A375 (cell line): ENCODE results near the genes EDC4, DUS2, NFATC3 and SLC7A6OS.

GRCh38 chr16:67610726-67611729 is 33.9 kb upstream of the CARMIL2 start:
- RAMPAGE, long total RNA: no peak

DNA sequence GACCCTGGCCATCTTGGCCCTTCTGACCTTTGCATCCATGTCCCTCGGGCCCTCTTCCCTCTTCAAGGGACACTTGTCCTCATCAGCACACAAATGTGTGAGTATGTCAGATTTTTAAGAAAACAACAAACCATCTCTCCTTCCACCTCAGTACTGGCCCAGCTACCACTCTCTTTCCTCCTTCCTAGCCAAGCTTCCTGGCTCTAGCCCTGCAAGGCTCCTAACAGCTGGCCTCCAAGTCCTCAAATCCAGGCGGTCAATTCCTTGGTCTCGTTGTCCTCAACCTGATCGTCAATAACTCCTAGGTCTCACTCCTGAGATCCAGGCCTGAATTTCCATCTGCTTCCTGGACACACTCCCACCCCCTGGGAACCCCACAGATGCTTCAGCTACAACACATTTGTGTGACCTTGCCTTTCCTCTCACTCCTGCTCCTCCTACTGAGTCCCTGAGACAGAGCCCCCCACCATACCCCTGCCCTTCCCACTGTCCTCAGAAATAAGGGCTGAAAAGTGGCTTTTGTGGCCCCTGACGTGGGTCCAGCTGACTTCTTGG is 2.4 kb downstream of the ENKD1 start:
- RAMPAGE, long total RNA: no peak

- RAMPAGE, long total RNA: no peak
Observed at GRCh38 chr16:67860979-67861499, 11.8 kb upstream of the EDC4 start.

GRCh38 chr16:67872416-67873484 is at the start of gene EDC4:
TSS of gene EDC4 (plus strand) at chr16:67873052.
- RAMPAGE, long total RNA: no peak

DNA sequence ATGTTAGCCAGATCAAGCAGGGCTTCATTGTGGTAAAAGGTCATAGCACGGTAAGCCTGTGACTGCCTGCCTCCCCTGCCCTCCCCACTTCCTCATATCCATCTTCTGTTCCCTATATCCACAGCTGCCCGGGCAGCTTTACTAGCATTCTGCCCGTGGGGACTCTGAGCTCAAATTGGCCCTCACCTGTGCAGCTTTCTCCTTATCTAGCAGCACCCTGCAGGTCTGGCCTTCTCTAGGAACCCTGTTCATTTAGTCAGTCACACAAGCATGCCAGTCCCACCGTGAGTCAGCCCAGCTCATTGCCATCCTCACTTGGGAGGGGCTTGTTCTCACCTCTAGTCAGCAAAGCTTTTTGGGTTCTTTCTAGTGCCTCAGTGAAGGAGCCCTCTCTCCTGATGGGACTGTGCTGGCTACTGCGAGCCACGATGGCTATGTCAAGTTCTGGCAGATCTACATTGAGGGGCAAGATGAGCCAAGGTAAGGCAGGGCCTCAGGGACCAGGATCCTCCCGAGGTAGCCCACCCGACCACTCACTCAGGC is 5.0 kb downstream of the EDC4 start:
- RAMPAGE, long total RNA: no peak

DNA sequence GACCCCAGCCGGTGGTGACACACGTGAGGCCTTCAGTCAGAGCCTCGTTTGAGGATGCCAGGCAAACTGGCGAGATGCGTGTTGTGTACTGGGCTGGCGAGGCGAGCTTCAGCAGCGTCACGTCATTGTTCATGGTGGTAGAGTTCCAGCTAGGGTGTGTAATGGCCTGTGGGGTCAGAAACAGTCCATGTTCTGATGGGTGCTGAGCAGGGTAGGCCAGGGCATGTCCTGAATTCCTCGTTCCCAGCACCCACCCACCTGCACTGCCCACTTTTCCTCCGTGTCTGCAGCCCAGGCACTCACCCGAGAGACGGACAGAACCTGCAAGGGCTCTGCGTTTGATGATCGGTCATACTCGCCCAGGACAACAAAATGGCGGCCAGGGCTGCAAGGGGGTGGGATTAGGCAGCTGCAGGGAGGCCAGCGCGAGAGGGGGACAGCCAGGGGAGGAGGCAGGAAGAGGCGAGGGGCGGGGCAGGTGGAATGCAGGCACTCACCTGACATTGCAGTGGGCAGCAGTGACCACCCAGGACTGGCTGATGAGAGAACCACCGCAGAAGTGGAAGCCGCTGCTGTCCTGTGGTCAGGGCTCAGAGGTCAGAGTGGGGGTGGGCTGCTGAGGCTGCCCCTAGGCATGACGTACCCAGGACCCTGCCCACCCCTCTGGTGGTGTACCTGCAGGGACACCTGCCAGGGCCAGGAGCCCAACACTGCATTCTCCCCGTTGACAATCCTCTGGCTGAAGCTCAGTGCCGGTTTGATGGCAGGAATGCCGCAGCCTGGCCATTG is 1.0 kb downstream of the CTRL start:
- RAMPAGE, long total RNA: no peak

- RAMPAGE, long total RNA: no peak
Observed at GRCh38 chr16:67966233-67966674, 2.2 kb downstream of the SLC12A4 start.

GRCh38 chr16:67995888-67996197 is 3.4 kb downstream of the DPEP2 start:
- RAMPAGE, long total RNA: no peak

DNA sequence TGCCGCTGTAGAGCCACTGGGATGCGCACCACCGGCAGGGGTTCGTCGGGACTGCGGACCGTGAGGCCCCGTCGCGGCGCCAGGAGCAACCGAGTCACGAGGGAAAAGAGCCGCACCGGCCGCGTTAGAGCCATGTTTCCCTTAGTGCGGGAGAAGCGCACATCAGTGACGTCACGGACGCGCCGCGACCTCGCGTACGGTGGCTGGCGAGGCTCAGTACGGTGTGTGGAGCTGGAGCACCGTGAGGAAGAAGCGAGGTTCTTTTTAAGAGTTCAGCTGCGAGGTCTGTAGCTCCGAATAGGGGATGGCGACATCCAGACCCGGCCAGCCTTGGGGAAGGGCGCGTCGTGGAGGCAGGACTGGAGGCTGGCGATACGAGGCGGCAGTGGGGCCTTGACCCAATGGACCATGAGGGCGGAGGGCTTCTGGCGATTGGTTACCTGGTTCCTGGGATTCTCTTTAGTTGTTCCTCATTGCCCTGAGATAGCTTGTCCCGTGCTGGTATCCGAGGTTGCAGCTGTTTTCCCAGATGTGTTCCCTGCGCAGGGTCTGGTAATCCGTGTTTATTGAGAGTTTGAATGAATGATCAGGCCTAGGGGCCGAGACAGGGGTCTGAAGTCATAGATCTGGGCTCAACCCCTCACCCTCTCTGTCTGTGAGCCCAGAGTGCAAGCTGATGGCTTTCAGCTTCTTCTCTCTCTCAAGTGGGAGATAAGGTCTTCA is at the start of gene DUS2:
TSS of gene DUS2 (plus strand) at position 216 of the 723 bp plus-strand sequence.
- RAMPAGE, long total RNA: no peak

DNA sequence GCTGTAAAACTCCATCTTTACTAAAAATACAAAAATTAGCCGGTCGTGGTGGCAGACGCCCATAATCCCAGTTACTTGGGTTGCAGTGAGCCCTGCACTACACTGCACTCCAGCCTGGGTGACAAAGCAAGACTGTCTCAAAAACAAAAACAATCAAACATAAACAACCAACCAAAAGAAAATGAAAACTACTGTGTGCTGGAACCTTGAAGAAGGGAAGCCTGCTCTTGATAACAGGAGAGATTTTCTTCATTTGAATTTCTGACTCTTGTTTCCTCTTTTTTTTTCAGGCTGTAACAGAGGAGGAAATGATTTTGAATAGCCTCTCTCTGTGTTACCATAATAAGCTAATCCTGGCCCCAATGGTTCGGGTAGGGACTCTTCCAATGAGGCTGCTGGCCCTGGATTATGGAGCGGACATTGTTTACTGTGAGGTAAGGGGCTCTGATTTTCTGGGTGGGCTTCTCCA is 14.7 kb downstream of the DUS2 start:
- RAMPAGE, long total RNA: no peak

GRCh38 chr16:68078324-68079147 is 6.6 kb upstream of the NFATC3 start:
- RAMPAGE, long total RNA: no peak

- RAMPAGE, long total RNA: no peak
Observed at GRCh38 chr16:68085288-68086171, at the start of gene NFATC3. TSS of gene NFATC3 (plus strand) at chr16:68085370.

DNA sequence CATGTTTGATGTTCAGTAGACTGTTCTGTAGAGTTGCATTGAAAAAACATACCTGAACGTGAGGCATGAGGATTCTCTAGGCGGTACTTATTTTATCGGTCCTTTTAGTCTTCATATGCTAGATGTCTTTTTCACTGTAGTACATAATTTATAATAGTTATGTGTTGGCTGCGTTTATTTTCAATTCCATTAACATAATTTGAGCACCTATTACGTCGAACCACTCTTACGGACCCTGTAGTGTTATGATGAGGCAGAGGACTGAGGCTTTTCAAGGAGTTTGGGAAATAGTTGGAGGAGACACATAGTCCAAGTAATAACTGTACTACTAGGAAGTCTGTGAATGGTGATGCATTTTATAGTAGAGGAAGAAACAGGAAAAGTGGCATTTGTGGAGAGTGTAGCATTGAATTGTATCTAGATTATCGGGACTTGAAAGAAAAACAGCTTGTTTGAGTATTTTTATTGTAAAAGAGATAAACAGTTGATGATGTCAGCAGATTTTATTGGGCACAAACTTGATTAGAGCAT is 1.6 kb downstream of the NFATC3 start:
- RAMPAGE, long total RNA: no peak

DNA sequence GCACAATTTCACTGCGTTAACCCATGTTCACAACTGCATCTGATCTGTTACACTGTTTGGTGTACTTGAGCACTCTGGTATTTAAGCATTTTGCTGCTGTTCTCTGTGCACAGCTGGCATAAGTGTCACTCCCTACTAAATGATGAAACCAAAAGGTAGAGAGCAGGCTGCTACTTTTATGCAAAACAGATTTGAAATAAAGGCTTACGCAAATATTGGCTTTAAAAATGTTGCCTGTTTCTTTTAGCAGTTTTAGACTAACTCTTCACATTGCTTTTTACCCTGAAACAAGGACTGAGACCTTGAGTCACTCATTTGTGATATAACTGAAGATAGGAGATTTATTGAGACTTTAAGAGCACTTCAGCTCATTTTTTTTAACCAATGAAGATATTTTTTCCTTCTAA is 41.6 kb downstream of the ESRP2 start:
- RAMPAGE, long total RNA: no peak

DNA sequence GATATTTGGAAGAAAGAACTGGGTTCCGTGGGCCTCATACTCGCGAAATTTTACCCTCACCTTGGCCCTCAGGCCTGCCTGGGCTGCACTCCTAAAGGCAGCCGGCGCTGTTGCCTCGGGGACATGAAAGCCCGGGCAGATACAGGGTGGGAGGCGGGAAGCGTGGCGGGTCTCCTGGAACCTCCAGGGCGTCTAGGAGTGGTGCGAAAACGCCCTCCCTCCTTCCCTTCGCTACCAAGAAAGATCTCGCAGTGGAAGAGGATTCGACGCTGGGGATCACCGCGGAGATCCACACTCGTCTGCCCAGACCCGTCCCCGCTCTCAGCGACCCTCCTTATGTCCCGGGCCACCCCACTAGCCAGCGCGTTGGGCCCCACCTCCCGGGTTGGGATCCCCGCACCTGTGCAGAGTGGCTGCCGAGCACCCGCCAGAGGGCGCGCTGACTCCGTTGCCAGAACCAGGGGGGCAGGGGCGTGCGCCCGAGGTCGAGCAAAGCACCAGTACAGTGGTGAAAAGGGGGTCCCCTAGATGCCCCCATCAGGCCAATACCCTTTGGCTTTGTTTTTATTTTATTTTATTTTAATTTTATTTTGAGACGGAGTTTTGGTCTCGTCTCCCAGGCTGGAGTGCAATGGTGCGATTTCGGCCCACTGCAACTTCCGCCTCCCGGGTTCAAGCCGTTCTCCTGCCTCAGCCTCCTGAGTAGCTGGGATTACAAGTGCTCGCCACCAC is 3.9 kb upstream of the ESRP2 start:
- RAMPAGE, long total RNA: no peak

DNA sequence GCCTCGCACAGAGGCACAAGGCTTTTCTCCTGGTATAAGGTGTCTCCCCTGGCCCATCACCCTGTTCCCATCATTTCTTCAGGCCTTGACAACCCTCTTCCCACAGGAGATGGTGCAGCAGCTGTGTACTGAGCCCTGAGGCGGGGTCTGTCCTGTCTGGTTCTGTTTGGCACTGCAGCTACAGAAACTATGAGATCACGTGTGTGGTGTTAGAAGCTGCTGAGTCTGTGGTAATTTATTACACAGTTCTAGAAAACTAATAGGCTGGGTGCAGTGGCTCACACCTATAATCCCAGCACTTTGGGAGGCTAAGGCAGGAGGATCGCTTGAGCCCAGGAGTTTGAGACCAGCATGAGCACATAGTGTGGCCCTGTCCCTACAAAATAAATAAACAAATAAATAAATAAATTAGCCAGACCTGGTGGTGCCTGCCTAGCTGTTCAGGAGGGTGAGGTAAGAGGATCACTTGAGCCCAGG is 7.3 kb downstream of the PLA2G15 start:
- RAMPAGE, long total RNA: no peak

- RAMPAGE, long total RNA: no peak
Observed at GRCh38 chr16:68258810-68260121, 5.1 kb upstream of the SLC7A6 start.

- RAMPAGE, long total RNA: no peak
Observed at GRCh38 chr16:68286013-68286866, 21.9 kb downstream of the SLC7A6 start.

DNA sequence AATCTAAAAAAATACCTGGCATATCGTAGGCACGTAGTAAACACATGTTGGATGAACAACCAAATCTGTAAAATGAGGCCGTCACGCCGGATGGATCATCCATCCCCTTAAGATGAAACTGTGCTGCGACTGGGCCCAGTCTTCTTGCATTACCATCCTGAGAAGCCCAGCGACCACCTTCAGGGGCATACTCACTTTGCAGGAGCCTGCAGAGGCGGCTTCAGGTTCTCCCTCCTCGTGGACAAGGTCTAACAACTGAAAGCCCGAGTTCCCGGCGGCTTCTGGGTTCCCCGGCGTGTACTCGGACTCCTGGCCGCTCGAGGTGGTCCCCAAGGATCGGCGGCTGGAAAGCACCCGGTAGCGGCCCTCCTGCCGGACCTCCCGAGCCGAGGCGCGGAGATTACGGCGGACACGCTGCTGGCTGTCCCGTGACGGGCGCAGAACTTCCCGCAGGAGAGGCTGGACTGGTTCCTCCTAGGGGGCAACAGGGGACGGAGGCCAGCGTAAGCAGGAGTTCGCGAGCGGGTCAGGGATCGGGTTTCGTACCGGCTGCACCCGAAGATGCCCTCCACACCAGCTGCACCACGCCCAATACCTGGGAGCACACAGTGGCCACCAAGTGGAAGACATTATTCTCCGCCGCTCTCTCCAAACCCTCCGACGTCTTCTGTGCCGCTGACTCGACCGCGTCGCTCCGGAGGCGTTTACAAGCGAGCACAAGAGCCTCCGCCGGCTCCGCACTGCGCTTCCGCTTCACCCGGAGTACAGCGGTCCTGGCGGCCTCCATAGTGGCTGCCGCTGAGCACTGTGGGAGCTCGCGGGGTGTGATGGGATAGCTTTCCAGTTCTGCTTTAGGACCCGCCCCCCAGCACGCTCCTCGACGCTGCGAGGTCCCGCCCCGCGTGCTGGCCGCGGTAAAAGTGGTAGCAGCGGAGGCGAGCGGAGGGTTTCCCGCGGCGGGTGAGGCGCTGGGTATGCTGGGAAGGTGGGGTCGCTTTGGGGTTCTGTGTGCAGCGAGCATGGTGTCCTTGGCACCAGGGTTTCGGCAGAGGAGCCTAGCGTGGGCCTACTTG is at the start of gene SLC7A6OS:
TSS of gene SLC7A6OS (minus strand) at position 807 of the 1,073 bp plus-strand sequence.
- RAMPAGE, long total RNA: no peak

GRCh38 chr16:68311213-68311695 is 435 bp downstream of the PRMT7 start:
- RAMPAGE, long total RNA: no peak